Kidney (tissue), 2 donors: ENCODE measurements around a stretch of chr4.

DNA sequence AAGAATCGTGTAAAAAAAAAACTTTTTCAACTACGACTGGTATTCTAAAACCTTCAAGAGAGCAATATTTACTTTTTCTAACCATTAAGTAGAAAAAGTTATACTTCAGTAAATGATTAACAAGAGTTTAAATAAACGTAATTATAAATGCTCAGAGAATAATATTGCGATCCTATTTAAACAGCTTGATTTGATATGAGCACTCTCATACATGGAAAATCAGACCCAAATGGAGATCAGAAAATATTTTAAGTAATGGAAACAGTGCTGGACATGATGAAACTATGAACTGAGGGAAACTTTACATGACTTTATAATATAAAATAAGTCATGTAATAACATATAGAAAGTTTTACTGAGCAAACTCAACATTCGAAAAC, 12.4 kb downstream of the KLB start:
- PRO-cap, result no peak
- RRBS, result no CpG with 5 or more reads among the region's 5 CpGs

DNA sequence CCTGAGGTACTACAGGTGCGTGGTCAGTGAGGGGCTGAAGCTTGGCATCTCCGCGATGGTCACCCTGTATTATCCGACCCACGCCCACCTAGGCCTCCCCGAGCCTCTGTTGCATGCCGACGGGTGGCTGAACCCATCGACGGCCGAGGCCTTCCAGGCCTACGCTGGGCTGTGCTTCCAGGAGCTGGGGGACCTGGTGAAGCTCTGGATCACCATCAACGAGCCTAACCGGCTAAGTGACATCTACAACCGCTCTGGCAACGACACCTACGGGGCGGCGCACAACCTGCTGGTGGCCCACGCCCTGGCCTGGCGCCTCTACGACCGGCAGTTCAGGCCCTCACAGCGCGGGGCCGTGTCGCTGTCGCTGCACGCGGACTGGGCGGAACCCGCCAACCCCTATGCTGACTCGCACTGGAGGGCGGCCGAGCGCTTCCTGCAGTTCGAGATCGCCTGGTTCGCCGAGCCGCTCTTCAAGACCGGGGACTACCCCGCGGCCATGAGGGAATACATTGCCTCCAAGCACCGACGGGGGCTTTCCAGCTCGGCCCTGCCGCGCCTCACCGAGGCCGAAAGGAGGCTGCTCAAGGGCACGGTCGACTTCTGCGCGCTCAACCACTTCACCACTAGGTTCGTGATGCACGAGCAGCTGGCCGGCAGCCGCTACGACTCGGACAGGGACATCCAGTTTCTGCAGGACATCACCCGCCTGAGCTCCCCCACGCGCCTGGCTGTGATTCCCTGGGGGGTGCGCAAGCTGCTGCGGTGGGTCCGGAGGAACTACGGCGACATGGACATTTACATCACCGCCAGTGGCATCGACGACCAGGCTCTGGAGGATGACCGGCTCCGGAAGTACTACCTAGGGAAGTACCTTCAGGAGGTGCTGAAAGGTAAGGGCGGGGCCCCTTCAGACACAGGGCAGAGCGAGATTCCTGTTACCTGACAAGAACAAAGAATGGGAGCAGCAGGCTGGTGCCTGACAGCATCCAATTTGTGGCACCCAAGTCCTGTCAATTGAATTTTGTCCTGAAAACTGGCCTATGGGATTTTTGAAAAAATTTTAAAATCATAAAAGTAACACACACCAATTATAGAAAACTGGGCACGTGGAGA, 11.8 kb downstream of the RPL9 start:
- PRO-cap, result unidirectional peak, minus-strand start at position 841 of the sequence
- RRBS, result 14% methylated on average over 19 of the region's 77 CpGs

DNA sequence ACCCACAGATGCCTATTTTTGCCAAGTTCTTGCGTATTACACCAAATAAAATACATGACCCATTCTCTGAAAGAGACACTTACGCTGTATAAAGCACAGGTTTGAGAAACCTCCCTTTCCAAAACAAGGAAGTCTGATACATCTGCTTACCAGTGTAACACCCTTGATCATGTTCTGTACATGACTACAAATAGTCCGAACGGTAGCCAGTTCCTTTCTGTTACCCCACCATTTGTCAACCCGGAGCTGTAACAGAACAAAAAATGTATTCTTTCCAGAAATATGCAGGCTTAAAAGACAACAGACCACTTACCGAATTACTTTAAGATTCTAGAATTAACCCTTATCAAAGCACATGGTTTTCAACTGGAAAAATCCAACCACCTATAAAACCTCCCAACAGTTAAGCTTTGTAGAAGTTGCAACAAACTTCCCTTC, 1.3 kb downstream of the RPL9 start:
- PRO-cap, result no peak
- RRBS, result no CpG with 5 or more reads among the region's 6 CpGs

DNA sequence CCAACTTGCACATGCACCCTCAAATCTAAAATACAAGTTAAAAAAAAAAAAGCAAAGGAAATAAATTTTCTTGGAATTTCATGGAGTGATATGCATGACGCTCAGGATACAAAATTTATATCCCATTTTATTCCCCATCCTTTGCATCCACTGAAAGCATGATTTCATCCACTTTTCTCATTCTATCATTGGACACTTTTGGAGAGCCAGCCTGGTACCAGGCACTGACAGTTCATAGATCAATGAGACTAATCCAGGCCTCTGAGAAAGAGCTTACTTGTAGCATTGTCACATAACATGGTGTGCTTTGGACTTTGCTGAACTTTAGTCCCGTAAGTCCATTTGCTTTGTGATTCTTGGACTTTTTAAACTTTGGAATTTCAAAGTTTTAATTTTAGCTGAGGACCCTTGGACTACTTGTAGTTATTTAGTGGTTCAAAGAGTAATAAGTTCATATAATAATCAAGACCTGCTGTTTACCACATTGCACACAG, 11.5 kb downstream of the LIAS start:
- PRO-cap, result no peak
- RRBS, result no CpG with 5 or more reads among the region's 2 CpGs

DNA sequence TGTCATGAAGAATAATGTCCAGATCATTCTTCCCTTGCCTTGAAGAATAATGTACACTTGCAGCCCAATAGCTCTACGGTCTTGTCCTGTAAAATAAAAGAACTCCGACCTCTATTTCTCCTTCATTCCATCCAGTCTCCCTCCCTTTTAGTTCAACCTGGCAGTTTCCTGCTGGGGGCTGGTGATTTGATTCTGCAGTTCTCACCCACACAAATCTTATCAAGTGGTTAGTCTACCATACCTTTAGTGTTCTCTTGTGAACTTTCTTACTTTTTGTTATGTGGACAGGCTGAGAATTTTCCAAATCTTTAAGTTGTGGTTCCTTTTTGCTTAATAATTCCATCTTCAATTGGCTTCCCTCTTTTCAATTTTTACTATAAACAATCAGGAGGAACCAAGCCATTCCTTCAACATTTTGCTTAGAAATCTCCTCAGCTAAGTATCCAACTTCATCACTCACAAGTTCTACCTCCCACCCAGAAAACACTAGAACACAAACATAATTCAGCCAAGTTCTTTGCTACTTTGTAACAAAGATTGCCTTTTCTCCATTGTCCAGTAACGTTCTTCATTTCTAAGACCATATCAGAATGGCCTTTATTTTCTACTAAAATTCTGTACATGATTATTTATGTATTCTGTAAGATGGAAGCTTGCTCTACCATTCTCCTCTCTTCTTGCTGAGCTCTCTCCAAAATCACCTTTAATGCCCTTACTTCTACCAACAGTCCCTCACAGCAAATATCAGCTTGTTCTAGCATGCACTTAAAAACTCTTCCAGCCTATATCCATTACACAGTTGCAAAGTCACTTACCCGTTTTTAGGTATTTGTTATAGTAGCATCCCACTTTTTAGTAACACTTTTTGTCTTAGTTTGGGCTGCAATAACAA, 52.5 kb downstream of the SMIM14 start:
- PRO-cap, result no peak
- RRBS, result no CpG with 5 or more reads among the region's 4 CpGs

DNA sequence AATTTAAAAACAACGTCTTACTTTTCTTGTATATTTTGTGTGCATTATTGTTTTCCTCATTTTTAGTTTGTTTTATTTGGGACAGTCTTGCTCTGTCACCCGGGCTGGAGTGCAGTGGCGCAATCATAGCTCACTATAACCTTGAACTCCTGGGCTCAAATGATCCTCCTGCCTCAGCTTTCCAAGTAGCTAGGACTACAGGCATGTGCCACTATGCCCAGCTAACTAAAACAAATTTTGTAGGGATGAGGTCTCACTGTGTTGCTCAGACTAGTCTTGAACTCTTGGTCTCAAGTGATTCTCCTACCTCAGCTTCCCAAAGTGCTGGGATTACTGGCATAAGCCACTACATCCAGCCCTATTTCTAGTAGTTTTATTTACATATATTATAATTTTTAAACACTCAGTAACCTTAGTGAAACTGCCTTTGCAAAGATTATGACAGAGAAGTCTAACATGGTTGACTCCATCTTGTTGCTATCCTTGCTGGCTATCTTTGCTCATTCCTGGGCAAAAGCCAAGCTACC, 9.7 kb upstream of the SMIM14 start:
- PRO-cap, result no peak
- RRBS, result no CpG with 5 or more reads among the region's 3 CpGs

GRCh38 chr4:39770884-39771295, 73.0 kb downstream of the UBE2K start:
- PRO-cap, result no peak
- RRBS, result no CpG with 5 or more reads among the region's 16 CpGs

DNA sequence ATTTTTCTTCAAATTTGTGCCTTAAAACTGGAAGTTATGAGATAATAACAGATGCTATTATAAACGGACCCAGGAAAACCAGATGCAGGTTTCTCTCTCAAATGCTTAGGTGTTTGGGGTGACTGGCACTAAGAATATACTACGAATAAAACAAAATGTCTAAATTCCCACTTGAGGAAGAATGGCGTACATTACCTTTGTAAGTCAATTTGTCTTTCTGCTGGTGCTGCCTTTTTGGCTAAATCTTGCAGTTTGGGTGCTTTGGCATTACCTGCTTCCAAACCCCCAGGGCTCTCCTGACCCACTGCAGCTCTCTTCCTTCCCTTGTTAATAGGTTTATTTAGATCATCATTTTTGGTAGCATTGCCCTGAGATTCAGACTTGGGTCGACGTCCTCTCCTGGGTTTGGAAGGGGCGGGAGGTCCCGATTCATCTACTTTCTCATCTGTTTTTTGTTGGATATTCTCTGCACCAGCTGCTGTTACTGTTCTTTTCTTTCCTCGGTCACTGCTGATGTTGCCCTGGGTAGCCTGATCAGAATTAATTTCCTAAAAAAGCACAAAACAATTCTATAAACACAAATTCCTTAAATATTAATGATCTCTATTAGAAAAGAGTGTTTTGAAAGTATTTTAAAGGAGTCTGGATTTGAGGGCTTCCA, 139.9 kb downstream of the UBE2K start:
- PRO-cap, result no peak
- RRBS, result no CpG with 5 or more reads among the region's 8 CpGs

- PRO-cap, result no peak
- RRBS, result no CpG with 5 or more reads among the region's 6 CpGs
Observed at GRCh38 chr4:39908217-39908961, 69.3 kb downstream of the PDS5A start.

- PRO-cap, result bidirectional peak, plus-strand start at chr4:40057268, minus-strand start at chr4:40057224; bidirectional peak, plus-strand start at chr4:40058109, minus-strand start at chr4:40057961
- RRBS, result 1% methylated on average over 21 of the region's 57 CpGs
Observed at GRCh38 chr4:40057105-40058175, 790 bp downstream of the N4BP2 start.

- PRO-cap, result no peak
- RRBS, result no CpG with 5 or more reads among the region's 6 CpGs
Observed at GRCh38 chr4:40191441-40192005, 5.3 kb upstream of the RHOH start.

GRCh38 chr4:40192621-40193559, 3.9 kb upstream of the RHOH start:
- PRO-cap, result unidirectional peak, minus-strand start at chr4:40192862
- RRBS, result no CpG with 5 or more reads among the region's 15 CpGs

GRCh38 chr4:40198795-40199427, 2.1 kb downstream of the RHOH start:
- PRO-cap, result no peak
- RRBS, result no CpG with 5 or more reads among the region's 5 CpGs

GRCh38 chr4:40270651-40271108, 64.5 kb upstream of the CHRNA9 start:
- PRO-cap, result no peak
- RRBS, result no CpG with 5 or more reads among the region's 13 CpGs

DNA sequence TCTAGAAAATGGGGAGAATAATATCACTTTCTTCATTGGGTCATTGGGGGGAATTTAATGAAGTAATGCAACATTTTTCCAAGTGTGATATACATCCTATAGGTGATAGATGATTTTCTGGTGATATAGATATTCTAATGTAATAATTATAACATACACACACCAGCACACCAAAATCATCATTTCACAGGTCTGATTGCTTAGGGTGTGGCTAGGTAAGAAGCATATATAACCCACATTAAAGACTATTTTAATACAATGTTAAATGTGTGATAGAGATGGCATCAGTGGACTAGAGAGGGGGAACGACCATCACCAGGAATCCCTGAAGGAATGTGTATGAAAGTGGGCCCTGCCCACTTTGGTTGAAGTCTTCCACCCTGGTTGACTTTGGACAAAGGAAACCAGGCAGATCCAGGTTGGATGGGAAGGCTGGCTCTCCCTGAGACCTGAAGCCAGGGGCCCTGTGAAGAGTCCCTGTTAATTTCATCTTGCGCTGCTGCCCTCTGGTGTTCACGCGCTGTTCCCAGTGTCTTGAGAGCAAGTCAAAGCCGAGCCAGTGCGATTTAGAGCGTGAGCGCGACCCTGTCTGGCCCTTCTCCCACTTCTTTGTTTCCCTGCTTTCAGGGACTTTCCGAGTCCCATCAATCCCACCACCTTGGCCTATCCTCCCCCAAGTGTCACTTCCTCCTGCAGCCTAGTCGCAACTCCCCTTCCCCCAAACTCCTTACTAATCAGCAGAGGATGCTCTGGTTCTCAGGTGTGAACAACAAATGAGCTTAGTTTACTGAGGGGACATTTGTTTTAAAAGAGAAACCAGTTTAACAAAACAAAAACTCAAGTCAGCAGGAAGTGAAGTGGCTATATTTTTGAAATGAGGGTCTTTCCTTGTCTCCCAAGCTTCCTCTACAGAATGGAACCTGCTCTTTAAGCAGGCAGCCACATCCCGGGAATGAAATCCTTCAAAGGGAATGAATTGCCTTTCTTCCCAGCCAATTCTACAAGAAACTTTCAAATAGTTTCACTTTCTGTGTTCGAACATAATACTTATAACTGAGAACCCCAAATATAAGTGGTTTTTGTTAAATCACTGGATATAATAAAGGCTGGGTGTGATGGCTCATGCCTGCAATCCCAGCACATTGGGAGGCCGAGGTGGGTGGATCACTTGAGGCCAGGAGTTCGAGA, 25.8 kb upstream of the CHRNA9 start:
- PRO-cap, result no peak
- RRBS, result no CpG with 5 or more reads among the region's 15 CpGs

GRCh38 chr4:40321457-40322151, 13.5 kb upstream of the CHRNA9 start:
- PRO-cap, result no peak
- RRBS, result no CpG with 5 or more reads among the region's 6 CpGs

GRCh38 chr4:40425977-40426355, 90.8 kb downstream of the CHRNA9 start:
- PRO-cap, result no peak
- RRBS, result no CpG with 5 or more reads among the region's 17 CpGs

DNA sequence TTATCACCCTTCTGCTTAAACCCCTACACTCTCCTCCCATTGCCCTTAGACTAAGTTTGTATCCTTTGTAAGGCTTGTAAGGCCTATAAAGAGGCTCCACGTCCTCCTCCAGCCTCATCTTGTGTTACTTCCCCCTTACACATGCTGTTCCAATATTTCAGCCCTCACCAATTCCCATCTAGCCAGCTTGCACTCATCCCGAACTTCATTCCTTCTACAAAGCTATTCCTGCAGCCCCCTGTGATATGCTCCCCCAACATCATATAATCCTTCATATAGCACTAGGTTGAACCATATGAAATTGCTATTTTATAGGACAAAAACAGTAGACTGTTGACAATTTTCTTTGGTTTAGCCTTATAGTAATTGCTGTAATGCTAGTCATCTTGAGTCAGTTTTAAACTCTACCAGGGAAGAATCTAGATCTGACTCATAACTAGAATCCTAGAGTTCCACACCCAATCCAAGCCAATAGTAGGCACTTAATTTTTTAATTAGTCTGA, 136.6 kb downstream of the CHRNA9 start:
- PRO-cap, result no peak
- RRBS, result no CpG with 5 or more reads among the region's 2 CpGs

DNA sequence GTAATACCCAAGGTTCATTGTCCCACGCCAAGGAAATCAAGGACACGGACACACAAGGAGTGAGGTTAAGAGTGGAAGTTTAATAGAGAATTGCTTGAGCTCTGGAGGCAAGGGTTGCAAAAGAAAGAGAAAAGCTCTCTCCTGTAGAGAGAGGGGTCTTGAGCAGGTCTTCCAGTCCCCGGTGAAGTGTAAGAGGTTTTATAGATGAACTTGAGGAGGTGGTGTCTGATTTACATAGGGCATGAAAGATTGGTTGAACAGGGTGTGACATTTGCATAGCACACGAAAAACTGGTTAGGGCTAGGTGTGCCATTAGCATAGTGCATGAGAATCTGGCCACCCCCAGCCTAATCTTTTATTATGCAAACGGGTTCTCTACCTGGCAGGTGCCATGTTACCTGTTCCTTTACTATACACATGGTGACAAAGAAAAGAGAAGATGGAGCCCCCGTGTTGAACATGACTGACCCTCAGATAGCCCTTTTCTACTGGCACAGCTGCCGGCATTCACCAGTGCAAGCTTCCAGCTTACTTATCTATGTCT, 71.0 kb downstream of the UCHL1 start:
- PRO-cap, result no peak
- RRBS, result no CpG with 5 or more reads among the region's 7 CpGs

GRCh38 chr4:41363280-41364093, 106.8 kb downstream of the UCHL1 start:
- PRO-cap, result no peak
- RRBS, result no CpG with 5 or more reads among the region's 11 CpGs